CD14-positive monocyte (primary cell): ENCODE results near the genes TMCC2, ELK4 and IKBKE.

GRCh38 chr1:204424090-204424755 is 12.6 kb upstream of the PPP1R15B start:
- CAGE, long polyA plus RNA = no peak

DNA sequence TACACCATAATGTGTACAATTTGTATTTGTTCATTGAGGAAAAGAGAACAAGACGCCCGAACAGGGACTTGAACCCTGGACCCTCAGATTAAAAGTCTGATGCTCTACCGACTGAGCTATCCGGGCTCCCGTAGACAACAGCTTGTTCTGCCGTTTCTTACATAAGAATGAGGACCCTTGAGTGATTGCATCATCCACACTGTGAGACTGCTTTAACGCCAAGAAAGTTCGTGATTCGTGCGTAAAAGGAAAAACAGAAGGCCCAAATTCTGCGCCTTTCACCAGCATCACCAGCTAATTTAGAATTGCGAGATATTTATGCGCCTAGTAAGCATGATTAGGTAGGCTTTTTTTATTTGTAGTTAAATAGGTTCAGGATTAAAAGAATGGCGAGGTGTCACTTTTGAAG is 9.2 kb upstream of the MDM4 start:
- CAGE, long polyA plus RNA = no peak

- CAGE, long polyA plus RNA = no peak
Measured at GRCh38 chr1:204562299-204563193, 46.3 kb downstream of the MDM4 start.

GRCh38 chr1:204566166-204566673 is 50.0 kb downstream of the MDM4 start:
- CAGE, long polyA plus RNA = no peak

DNA sequence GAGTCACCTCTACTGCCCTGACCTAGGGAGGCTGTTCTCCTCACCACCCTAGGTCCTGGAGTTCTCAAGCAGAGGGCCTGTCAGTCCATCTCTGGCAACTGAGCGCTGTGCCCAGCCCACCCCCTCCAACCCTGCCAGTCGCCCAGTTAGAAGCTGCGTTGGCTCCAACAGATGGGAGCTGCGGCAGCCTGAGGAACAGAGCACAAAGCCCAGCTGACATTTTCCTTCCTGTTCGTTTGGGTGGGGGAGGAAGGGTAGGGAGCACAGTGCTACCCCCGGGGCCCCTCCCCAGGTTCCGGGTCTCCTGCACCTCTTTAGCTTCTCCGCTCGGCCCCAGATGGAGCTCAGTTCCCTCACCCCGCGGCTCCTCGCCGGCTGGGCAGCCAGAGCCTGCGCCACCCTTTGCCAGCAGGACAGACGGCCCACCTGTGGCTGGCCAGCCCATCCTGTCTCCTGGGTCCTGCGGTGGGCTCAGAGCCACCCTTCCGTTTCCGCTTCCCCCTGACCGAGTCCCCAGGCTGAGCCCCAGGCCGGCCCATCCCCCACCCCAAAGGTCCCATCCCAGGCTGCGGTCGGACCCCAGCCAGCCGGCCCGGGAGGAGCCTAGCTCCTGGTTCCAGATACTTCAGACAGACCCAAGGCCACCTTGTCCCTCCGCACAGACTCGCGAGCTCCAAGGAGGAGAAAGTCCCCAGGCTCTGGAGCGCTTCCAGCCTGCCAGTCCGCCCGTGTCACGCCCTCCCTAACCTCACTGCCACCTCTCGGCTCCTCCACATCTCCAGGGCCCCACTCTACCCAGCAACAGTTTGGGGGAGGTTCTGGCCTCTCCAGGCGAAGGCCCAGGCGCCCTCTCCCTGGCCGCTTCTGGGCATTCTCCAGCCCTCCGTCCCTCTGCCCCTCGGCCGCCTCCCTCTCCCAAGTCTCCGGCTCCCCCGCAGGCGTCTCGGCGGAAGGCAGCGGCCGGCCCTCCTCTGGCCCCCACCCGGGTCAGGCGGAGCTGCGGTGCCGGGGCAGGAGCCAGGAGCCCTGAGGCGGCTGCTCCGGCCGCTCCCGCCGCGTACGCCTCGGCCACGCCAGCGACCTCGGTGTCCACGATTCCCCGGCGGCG is 1.0 kb downstream of the LRRN2 start:
- CAGE, long polyA plus RNA = no peak

- CAGE, long polyA plus RNA = no peak
Measured at GRCh38 chr1:204870524-204871081, 42.2 kb downstream of the NFASC start.

DNA sequence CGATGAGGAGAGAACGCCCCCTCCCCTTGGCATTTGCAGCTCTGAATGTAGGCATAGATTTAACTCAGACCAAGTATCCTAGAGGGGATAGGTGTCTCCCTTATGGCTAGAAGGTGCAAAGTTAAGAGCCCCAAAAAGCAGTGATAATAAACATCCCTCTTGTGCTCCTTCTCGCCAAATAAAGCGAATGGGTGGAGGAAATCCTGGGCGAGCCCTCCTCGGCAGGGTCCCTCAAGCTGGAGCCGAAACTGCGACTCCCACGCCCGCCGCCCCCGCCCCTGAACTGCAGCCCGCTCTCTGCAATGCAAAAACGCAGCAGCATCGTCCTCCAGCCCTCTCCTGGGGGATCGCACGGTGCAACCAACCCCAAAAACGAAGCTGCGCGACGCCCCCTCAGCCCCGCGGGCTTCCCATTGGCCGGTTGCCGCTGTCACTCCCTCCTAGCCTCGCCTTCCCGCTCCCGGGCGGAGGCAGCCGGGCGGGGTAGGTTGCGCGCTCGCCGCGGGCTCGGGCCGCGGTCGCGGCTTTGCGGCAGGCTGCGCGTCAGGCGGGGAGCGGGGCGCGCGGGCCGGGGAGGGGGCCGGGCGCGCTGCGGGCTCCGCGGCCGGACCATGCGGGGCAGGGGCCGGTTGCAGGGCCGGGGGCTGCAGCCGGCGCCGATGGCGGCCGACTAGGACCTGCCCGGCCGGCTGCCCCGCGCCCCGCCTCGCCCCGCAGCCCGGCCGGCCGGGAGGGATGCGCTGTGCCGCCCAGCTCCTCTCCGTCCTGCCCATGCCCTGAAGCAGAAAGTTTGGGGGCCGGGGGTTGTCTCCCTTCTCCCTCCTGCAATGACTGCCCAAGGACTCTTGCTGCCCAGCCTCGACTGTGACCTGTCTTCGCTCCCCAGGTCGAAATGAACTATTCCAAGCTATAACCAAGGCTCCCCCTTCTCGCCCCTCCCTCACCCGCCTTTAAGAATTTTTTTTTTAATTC is at the start of gene TMCC2:
TSS of gene TMCC2 (plus strand) at position 491 of the 972 bp plus-strand sequence.
- CAGE, long polyA plus RNA = no peak

GRCh38 chr1:205294032-205295245 is 27.1 kb downstream of the NUAK2 start:
- CAGE, long polyA plus RNA = no peak

GRCh38 chr1:205343691-205344709 is 12.7 kb downstream of the KLHDC8A start:
- CAGE, long polyA plus RNA = no peak

- CAGE, long polyA plus RNA = no peak
Measured at GRCh38 chr1:205474003-205474241, 18.1 kb upstream of the BLACAT1 start.

DNA sequence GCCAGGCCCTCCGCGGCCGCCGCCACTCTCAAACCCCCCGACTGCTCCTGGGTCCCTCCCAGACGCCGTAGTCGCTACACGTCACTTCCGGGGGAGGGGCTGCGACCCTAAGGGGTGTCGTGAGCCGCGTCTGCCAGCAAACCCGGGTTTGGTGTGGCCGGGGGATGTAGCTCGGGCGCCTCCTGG is at the start of gene ELK4:
TSS of gene ELK4 (minus strand) at position 69 of the 186 bp plus-strand sequence.
- CAGE, long polyA plus RNA = no peak

- CAGE, long polyA plus RNA = no peak
Measured at GRCh38 chr1:205668970-205669445, 11.3 kb downstream of the SLC45A3 start.

GRCh38 chr1:205669446-205670467 is 10.6 kb downstream of the SLC45A3 start:
- CAGE, long polyA plus RNA = start-site peak on the minus strand at chr1:205669736-205669759, 21 and 24 reads in 2 replicates

- CAGE, long polyA plus RNA = no peak
Measured at GRCh38 chr1:205676418-205676961, 3.8 kb downstream of the SLC45A3 start.

- CAGE, long polyA plus RNA = no peak
Measured at GRCh38 chr1:205849686-205850001, 288 bp downstream of the PM20D1 start.

DNA sequence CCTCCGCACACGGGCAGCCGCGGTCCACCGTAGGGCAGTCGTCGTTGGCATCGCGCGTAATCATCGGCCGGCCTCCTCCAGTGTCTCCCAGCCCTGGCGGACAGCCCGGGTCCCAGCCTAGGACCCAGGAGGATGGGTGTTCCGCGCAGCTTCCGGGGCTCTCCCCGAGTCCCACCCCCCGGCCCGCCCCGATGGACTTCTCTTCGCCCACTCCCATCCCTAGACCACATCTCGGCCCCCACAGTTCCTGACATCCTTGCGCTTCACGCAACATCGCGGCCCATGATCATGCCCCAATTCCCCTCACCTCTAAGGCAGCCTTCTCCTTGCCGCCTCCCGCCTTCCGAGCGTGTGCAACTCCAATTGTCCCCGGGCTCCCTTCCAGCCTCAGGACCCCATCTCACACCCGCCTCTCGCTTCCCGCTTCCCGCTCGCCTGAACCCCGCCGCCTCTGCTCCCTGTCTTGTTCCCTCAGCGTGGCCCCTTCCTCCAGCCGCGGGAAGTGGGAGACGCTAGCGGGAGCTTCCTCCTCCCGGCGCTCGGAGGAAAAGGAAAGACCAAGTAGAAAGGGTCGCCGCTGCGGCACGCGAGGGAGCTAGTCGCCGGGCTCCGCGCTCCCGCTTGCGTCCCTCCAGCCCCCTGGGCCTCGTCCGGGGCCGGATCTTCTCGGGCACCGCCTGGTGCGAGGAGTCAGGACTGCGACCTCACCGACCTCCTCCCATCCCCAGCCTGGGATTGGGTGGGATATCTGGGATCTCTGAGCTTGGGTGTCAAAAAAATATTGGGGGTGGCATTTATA is 803 bp downstream of the SRGAP2 start:
- CAGE, long polyA plus RNA = no peak

- CAGE, long polyA plus RNA = no peak
Measured at GRCh38 chr1:206429239-206429779, 41.0 kb upstream of the IKBKE start.

- CAGE, long polyA plus RNA = no peak
Measured at GRCh38 chr1:206455294-206456432, 14.6 kb upstream of the IKBKE start.

DNA sequence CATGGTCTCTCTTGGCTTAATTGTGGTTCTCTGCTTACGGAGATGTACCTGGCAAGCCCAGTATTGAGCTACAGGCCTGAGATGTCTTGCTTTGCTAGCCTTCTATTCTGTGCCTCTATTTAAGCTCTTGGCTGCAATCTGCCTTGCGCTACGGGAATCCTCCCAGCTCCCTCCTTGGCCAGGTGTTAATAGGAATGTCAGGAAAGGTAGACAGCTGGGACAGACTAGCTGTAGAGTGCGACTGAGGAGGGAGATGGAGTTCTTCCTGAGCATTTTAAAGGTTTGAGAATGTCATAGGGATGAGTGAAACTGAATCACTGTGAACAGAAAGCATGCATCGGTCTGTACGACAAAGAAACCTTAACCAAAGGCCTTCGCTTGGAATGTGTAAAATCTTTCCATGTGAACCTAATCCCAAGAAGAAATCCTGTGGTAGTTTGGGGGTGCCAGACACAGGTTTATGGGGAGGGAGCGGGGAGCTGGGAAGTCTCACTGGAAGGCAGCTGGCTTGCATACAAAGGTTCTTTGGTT is 10.4 kb upstream of the IKBKE start:
- CAGE, long polyA plus RNA = no peak

DNA sequence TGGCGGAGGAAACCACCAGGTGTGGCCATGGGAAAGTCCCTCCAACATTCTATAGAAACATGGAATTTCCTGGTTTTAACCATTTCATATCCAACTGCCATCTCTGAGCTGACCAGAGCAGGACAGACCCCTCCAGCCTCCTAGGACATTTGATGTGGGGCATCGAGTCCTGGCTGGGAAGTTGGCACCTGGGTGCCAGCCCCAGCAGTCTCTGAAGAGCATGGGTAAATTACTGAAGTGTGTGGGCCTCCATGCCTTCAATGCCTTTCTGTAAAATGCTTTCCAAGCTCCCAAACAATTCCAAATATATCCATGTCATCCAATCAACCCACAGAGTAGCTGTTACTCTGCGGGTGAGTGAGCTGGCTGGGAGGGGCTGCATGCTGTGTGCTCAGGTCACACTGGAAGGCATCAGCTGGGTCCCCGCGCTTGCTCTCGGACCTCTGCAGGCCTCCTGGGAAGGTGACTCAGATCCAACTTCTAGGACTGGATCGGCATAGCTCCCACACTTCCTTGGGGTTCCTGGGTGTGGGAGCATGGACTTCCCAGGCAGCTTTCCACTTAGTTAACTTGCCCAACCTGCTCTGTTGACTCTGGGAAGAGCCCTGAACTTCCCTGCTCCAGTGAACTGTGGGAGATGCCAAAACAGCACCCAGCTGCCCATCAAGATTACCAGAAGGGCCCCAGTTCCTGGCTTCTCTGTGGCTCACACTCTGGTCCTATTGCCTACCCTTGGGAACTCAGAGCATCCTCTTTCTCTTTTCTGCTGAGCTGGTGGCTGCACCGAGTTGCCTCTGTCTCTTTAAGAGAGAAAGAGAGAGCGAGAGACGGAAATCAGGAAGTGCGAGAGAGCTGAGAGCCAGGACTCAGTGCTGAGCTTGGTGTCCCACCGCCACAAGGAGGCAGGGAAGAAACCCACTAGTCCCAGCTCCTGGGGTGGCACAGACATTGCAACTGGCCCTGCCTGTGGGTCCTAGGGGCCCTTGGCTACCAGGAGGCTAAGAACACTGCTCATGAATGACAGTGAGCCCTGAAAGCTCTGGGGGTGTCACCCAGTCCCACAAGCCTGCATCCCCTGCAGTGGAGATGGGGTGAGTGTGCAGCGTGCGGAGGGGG is at the start of gene IKBKE:
TSS of gene IKBKE (plus strand) at position 869 of the 1,116 bp plus-strand sequence.
- CAGE, long polyA plus RNA = no peak